Kidney (tissue), 2 donors: ENCODE data around the gene CMTR1.

DNA sequence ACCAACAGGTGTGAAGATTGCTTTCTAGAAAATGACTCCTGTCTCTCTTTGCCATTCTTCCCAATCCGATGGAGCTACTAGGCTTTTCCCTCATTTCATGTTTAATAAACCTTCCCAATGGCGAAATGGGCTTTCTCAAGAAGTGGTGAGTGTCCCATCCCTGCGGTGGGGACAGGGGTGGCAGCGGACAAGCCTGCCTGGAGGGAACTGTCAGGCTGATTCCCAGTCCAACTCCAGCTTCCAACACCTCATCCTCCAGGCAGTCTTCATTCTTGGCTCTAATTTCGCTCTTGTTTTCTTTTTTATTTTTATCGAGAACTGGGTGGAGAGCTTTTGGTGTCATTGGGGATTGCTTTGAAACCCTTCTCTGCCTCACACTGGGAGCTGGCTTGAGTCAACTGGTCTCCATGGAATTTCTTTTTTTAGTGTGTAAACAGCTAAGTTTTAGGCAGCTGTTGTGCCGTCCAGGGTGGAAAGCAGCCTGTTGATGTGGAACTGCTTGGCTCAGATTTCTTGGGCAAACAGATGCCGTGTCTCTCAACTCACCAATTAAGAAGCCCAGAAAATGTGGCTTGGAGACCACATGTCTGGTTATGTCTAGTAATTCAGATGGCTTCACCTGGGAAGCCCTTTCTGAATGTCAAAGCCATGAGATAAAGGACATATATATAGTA, 30.8 kb downstream of the SRSF3 start:
- PRO-cap: no peak
- RRBS: no CpG with 5 or more reads among the region's 8 CpGs

DNA sequence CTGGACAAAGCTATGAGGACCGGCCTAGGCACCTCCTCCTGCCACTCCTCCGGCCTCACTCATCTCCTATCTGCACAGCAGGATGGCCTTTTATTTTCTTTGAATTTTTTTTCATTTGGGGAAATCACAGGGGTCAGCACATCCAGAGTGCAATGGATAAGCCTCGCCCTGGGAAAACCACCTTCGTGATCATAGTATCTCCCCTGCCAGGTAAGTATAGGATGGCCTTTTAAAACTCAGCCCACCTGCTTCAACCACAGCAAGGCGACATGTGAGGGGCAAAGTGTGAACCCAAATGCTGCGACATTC, 39.1 kb upstream of the CDKN1A start:
- PRO-cap: no peak
- RRBS: no CpG with 5 or more reads among the region's 6 CpGs

DNA sequence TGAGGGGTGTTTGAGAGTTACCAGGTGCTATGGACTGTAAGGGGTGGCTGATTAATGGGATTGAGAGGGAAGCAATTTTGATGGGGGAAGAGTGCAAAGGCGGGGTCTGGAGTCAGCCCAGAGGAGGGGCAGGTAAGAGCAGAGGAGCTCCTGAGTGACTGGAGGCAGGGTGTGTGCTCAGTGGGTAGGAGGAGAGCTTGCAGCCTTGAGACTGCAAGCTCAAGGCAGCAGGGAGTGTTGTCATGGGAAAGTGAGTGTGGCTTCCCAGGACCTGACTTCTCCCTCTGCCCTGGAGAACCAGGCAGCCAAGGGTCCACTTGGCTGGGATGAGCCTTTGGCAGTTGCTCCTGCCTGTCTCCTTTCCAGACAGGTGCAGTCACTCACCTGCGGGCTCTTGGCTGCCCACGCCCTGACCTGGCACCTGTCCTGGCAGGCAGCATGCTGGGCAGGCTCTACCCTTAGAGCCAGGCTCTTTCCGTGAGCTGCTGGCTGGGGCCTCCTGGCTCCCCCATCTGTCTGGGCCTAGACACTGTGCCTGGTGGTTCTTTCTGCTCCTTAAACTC, 54.3 kb downstream of the RAB44 start:
- PRO-cap: no peak
- RRBS: no CpG with 5 or more reads among the region's 4 CpGs

DNA sequence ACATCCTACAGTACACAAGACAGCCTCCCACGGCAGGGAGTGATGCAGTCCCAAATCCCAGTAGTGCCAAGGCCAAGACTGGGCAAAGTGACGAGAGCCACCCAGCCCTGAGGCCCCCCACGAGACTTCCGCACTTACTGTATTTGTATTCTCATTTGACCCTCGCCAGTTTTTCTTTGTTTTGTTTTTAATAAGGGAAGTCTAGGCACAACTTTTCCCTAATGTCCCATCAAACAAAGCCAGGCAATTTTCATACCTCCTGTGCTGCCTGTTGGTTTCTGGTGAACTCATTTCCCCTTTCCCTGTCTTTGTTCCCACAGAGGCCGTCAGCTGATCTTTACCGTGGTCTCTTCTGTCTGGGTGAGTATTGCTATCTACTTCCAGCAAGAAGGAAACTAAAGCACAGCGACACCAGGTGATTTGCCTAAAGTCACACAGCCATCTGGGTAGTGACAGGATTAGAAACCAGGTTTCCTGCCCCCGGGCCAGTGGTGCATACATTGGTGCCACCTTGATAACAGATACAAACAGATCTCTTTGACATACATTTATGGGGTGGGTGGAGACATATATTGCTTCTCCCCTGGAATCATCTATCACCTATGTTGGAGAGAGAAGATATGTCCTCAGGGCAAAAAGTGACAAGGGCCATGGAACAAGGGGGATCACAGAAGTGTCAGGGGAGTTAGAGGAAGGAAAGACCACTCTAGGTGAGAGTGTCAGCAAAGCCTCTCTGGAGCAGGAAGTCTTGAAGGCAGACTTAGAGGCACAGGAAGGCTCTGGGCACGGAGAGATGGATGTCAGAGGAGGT, 59.6 kb downstream of the RAB44 start:
- PRO-cap: no peak
- RRBS: no CpG with 5 or more reads among the region's 10 CpGs

GRCh38 chr6:36855905-36856137, 16.6 kb upstream of the CPNE5 start:
- PRO-cap: no peak
- RRBS: no CpG with 5 or more reads among the region's 5 CpGs

GRCh38 chr6:36886600-36887455, 1.1 kb downstream of the C6orf89 start:
- PRO-cap: no peak
- RRBS: no CpG with 5 or more reads among the region's 14 CpGs

DNA sequence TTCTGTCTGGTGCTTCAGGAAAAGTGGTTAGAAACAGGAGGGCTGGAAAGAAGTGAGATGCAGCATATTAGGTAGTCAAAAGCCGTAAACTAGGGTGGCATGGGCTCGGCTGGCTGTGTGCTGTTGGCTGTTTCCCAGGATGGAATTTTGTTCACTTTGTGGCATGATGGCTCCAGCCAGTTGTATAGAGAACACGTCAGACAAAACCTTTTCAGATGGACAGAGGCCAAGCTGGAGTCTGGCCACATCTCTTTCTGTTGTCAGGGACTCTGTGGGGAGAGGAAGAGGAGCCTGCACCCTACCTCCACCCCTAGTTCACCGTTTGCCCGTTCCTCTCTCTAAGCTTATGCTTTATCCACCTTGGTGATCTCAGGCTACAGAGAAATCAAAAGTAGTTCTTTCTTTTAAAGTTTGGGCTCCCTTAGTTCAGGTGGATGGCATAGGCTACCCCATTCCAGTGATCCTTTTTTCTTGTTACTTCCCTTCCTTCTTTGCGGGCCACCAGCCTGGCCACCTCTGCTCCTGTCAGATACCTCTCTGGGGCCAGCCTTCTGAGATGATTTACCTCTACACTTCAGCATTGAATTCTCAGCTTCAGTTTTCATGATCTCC, 22.1 kb downstream of the C6orf89 start:
- PRO-cap: no peak
- RRBS: no CpG with 5 or more reads among the region's 6 CpGs

- PRO-cap: no peak
- RRBS: no CpG with 5 or more reads among the region's 5 CpGs
Observed at GRCh38 chr6:36929430-36929939, 25.1 kb upstream of the PI16 start.

GRCh38 chr6:36969198-36969840, 14.8 kb downstream of the PI16 start:
- PRO-cap: no peak
- RRBS: no CpG with 5 or more reads among the region's 14 CpGs

DNA sequence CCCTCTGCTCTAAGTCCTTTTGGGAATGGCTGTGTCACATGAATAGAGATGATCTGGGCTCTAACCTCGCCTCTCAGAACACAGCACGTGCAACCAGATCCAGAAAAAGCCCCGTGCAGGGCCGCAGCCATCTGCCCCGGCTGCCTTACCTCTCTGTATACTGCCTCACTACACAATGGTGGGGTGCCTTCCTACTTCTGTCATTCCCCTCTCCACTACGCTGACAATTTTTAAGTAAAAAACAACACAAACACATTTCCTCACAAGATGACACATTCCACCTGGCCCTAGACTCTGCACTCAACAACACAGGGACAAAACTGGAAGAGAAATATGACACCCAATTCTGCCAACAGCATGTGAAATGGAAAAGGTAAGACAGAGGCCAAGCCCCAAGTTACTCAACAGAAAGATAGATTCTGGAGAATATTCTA, 5.7 kb downstream of the MTCH1 start:
- PRO-cap: no peak
- RRBS: no CpG with 5 or more reads among the region's 6 CpGs

- PRO-cap: no peak
- RRBS: no CpG with 5 or more reads among the region's 2 CpGs
Observed at GRCh38 chr6:37007008-37007216, 1.5 kb downstream of the FGD2 start.

DNA sequence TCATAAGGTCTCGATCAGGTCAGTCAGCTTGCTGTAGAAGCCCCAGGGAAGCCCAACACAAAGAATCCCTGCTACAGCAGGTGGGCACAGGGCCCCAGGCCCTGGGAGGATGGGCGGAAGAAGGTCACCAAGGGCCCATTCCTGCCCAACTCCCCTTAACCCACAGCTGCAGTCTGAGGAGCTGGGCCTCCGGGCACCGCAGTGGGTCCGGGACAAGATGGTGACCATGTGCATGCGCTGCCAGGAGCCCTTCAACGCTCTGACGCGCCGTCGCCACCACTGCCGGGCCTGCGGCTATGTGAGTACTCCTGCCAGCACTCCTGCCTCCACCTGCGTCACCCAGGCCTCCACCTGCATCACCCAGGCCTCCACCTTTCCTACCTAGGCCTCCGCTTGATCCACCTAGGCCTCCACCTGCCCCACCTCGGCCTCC, 16.6 kb downstream of the FGD2 start:
- PRO-cap: no peak
- RRBS: 97% methylated on average over 8 of the region's 16 CpGs

- PRO-cap: no peak
- RRBS: 9% methylated on average over 2 of the region's 12 CpGs
Observed at GRCh38 chr6:37051917-37052749, 46.7 kb downstream of the FGD2 start.

GRCh38 chr6:37205166-37206150, 35.5 kb downstream of the PIM1 start:
- PRO-cap: no peak
- RRBS: no CpG with 5 or more reads among the region's 14 CpGs

DNA sequence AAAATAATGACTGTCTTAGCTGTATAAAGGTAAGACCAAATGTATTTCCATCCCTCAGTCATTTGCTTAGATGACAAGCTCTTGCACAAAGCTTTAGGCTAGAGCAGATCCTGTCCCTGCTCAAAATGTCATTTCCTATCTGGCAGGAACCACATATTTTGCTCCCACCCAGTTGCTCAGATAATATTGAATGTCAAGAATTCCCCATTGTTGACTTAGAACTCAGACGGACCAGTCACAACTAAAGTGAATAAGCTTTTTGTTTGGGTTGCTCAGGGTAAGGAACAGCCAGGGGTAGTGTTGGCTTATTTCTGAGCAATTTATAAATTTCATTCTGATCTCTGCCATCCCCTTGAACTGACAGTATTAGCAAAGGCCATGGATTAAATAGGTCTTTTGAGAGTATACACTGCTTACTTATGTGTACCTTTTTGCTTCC, 16.1 kb downstream of the RNF8 start:
- PRO-cap: no peak
- RRBS: no CpG with 5 or more reads among the region's 1 CpG

- PRO-cap: bidirectional peak, plus-strand start at chr6:37433226, minus-strand start at chr6:37433113
- RRBS: 1% methylated on average over 25 of the region's 39 CpGs
Observed at GRCh38 chr6:37432750-37433351, at the start of gene CMTR1. CMTR1 (plus strand) TSS chr6:37433221.

DNA sequence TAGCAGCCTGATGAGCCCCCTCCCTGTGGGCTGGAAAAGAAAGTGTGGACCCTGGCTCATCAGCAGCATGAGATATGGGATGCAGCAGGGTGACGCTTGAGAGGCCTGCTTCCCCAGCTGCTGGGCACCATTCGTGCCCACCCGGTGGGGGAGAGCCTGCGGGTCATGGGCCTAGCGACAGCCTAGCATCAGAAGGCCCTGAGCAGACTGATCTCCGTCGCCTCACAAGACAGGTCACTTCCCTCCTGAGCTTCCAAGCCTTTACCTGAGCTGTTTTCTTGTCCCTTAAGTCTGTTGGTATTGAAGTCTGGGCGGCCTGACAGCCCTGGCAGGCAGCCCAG, 16.1 kb upstream of the CCDC167 start:
- PRO-cap: no peak
- RRBS: no CpG with 5 or more reads among the region's 8 CpGs

DNA sequence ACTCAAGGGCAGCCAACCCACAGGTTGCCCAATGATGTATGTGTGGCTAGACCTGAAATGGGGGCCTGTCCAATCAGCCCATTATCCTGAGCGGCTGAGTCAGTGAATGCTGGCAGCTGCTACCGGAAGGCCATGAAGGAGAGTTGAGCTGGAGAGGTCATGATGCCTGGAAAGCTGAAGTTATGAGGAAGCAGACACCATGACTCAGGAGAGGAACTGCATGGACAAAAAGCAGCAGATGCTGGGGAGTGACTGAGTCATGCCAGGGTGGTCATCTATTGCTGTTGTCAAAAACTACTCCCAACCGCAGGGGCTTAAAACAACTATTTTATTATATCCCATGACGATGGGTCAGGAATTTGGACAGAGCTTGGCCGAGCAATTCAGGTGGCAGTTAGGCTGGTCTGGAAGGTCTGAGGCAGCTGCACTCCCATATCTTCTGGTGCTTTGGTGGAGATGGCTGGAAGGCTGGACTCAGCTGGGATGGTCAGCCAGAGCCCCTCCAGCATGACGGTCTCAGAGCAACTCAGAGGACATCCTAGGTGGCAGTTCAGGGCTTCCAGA, 67.2 kb downstream of the MDGA1 start:
- PRO-cap: no peak
- RRBS: no CpG with 5 or more reads among the region's 6 CpGs

- PRO-cap: no peak
- RRBS: 1% methylated on average over 75 of the region's 105 CpGs
Observed at GRCh38 chr6:37696701-37697545, 760 bp downstream of the MDGA1 start.

DNA sequence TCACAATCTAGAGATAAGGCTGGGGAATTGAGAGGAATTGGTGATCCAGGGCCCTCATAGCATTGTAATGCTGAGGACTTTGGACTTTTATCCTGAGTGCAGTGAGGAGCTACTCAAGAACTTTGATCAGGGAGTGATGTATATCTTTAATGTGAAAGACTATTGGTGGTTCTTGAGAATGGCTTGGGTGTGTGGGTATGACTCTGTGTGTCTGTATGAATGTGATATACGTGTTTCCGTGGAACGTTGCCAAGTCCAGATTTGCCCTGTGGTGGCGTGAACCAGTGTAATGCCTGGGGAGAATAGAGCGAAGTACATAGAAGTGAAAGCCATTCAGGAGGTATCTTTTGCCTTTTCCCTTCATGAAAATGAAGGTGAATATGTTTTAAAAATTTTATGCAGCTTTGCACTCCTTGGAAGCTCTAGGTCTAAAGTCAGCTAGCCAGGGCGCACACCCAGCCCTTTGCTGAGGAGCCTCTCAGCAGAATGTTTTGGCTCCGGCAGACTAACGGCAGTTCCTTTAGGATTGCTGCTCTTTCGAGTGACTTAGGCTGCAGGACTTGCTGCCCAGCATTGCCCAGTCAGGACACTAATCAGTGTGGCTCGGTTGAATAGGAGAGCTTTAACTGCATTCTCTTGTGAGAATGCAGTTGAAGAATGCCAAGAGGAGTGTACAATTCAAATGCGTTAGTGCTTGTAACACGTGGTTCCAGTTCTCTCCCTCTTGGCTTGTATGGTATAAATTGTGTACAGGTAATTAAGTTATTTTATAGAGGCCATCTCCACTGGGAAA, 3.6 kb downstream of the ZFAND3 start:
- PRO-cap: no peak
- RRBS: no CpG with 5 or more reads among the region's 12 CpGs